Cerebral cortex (tissue), 2 donors: ENCODE measurements around a stretch of chr3.

GRCh38 chr3:128554125-128554568 is 61.1 kb upstream of the GATA2 start:
- PRO-cap, 2 experiments = no peak in any of the 2 experiments

- PRO-cap, 2 experiments = no peak in any of the 2 experiments
Measured at GRCh38 chr3:128592078-128592574, 58.5 kb downstream of the RPN1 start.

DNA sequence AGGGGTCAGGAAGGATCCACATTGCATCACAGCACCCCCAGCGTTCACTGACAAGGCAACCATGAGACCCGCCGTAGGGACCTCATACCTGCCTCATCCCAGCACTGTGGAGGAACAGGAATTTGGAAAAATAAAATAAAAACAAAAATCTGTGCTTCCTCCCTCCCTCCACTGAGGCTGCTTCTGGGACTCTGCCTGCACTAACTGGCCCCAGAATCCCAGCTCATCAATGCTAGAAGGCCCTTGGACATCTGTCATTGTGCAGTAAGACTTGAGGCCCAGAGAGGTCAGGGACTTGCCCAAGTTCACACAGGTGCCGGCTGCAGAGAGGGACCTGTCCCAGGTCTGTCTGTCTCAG is 37.3 kb downstream of the RPN1 start:
- PRO-cap, 2 experiments = no peak in any of the 2 experiments

- PRO-cap, 2 experiments = no peak in any of the 2 experiments
Measured at GRCh38 chr3:128618455-128618850, 32.2 kb downstream of the RPN1 start.

GRCh38 chr3:128845621-128846859 is 33.4 kb upstream of the ACAD9 start:
- PRO-cap, 2 experiments = peak in 1 of 2 experiments; most common plus-strand start chr3:128845994 (in 1); most common minus-strand start chr3:128845872 (in 1)

DNA sequence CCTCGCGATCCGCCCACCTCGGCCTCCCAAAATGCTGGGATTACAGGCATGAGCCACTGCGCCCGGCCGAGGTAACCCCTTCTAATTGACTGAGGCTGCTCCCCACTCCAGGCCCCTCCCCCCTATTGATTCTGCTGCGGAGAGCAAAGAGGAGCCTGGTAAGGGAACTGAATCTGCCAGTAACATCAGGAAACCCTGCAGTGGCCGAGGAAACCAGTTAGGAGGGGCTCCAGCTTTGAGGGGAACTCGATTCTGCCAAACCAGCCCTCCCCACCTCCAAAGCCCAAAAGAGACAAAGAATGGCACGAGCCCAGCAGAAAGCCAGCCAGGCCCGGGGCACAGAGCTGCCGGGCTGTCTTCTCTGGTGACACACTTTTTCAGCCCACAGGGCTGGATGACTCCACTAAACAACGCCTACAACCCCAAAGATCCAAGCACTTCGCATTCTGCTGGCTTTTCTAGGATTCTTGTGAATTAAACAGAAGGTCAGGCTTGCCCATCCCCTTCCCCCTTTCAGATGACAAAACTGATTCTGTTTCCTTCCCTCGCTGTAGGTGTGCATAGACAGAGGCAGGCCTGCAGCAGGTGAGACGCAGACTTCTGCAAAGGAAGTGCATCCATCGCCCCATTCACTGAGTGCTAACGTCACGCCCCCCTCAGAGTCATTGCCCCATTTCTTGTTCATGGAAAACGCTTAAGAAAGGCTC is 14.9 kb upstream of the ACAD9 start:
- PRO-cap, 2 experiments = peak in 1 of 2 experiments; most common plus-strand start position 559 of the sequence (in 1); most common minus-strand start position 175 of the sequence (in 1)

DNA sequence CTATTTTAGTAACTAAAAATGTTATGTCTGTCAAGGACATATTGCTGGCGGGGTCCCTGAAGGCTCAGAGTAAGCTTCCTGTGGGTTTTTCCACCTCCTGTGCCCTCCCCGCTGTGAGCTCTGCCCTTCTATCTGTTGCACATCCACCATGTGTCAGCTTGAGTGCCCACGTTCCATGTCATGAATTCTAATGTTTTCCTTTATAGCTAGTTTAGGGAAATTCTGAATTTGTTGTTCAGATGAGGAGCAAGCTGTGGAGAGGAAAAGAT is 9.4 kb downstream of the GP9 start:
- PRO-cap, 2 experiments = no peak in any of the 2 experiments

DNA sequence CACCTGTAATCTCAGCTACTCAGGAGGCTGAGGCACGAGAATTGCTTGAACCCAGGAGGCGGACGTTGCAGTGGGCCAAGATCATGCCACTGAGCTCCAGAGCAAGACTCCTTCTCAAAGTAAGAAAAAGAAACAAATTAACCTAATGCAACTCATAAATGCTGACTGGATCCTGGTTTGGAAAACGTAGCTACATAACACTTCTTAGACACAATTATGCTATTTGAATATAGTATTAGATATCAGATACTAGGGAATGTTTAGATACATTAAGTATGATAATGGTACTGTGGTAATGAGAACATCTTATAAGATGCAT is 5.7 kb upstream of the ISY1 start:
- PRO-cap, 2 experiments = no peak in any of the 2 experiments

GRCh38 chr3:129228728-129229659 is 20.4 kb upstream of the COPG1 start:
- PRO-cap, 2 experiments = no peak in any of the 2 experiments

DNA sequence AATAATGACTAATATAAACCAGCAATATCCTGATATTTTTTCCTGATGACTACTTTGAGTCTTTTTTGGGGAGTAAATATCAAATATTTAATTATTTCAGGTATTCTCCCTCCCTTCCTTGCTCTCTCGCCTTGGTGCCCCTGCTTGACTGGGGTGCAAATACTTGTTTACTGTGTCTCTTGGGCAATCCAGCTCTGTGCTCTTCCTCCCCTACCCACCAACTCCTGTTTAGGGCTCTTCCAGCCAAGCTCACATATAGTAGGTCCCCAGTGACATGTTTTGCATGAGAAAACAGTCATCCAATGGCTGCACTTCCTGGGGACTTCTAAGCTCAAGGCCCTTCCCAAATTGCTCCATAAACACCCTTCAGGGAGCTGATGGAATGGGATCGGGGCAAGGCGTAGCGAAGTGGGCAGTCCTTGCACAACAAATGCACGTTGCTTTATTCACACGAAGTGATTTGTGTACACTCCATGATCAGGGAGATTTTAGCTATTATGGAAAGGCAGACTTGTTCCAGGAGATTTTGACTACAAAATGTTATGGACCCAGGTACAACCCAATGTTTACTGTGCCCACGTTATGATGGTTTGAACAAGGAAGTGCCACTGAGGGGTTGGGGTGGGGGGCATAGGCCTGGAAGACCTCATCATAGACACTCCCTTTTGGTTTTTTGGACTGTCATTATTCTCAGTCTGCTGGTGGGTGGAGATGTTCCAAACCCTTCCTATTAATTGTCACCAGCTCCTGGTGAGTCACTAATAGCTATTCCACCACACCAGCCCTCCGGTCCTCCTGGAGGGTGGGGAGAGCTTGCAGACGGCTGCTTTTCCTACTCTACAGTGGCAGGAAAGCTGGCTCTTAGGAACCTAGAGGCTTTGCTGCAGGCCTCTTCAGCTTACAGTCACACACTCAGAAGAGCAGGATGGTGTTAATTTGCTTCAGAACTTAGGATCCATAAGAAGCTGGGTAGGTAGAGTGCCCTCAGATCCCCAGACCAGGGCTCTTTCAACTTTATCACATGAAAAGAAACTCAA is 9.2 kb upstream of the COPG1 start:
- PRO-cap, 2 experiments = no peak in any of the 2 experiments

- PRO-cap, 2 experiments = peak in 1 of 2 experiments; most common plus-strand start chr3:129305842 (in 1); most common minus-strand start chr3:129305714 (in 1)
Measured at GRCh38 chr3:129305183-129306129, 10.6 kb downstream of the H1-10 start.

- PRO-cap, 2 experiments = no peak in any of the 2 experiments
Measured at GRCh38 chr3:129379621-129380068, 48.8 kb downstream of the EFCAB12 start.

- PRO-cap, 2 experiments = no peak in any of the 2 experiments
Measured at GRCh38 chr3:129402127-129402812, 26.2 kb downstream of the EFCAB12 start.

DNA sequence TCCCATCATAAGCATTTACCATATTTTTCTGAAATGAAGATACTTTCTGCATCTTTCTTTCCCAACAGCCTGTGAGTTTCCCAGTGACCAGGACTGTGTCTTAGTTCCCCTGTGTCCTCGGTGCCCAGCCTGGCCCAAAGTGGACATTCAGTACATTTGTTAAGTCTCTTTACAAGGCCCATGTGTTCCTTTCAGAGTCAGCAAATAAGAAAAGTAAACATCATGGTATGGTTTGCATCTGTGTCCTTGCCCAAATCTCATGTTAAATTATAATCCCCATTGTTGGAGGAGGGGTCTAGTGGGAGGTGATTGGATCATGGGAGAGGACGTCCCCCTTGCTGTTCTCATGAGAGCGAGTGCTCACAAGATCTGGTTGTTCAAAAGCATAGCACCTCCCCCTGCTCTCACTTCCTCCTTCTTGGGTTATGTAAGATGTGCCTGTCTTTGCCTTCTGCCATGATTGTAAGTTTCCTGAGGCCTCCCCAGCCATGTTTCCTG is 4.3 kb downstream of the EFCAB12 start:
- PRO-cap, 2 experiments = no peak in any of the 2 experiments

GRCh38 chr3:129557059-129558013 is 14.4 kb downstream of the H1-8 start:
- PRO-cap, 2 experiments = peak in 1 of 2 experiments; most common plus-strand start chr3:129557835 (in 1)

- PRO-cap, 2 experiments = no peak in any of the 2 experiments
Measured at GRCh38 chr3:129569167-129570172, 26.5 kb downstream of the H1-8 start.

DNA sequence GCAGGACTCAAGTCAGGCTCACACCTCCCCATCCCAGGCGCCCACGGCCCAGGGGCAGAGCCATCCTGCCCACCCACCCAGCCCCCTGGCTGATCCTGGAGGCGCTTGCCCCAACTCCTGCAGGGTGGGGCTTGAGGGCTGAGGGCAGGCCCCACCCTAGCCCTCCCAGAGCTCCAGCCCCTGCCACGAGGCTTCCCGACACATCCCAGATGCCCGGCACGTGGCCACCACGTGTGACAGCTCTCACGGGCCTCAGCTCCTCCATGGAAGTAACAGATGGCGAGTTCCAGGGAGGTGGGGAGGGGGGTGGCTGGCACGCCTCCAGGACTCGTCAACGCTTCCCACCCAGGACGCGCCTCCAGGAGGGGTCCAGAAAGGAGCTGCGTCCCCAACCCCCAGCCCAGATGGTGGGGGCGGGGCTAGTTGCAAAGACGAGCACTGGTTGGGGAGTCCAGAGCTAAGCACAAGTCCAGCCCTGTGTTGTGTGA is 29.1 kb downstream of the PLXND1 start:
- PRO-cap, 2 experiments = no peak in any of the 2 experiments

- PRO-cap, 2 experiments = peak in 1 of 2 experiments; most common plus-strand start chr3:129592885 (in 1); most common minus-strand start chr3:129592772 (in 1)
Measured at GRCh38 chr3:129592666-129593199, 13.7 kb downstream of the PLXND1 start.

GRCh38 chr3:129599083-129599493 is 7.4 kb downstream of the PLXND1 start:
- PRO-cap, 2 experiments = peak in 1 of 2 experiments; most common minus-strand start chr3:129599151 (in 1)

DNA sequence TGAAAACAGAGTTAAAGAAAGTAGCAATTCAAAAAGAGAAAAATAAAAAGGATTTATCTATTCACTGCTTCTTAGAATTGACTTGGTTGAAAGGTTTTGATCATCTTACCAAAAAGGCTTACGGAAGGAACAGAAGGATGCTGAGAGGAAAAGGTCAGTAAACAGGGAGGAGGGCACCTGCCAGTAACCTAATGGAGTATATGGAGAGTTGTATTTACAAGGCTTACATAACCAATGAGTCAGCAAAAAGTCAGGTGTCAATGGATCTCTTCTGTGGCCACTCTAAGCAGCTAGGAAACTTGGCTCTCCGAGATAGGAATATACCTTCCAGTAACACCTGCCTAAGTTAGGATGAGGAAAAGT is 80.4 kb upstream of the PLXND1 start:
- PRO-cap, 2 experiments = peak in 1 of 2 experiments; most common plus-strand start position 260 of the sequence (in 1); most common minus-strand start position 190 of the sequence (in 1)